Measurements from ENCODE around the gene TP73.

DNA sequence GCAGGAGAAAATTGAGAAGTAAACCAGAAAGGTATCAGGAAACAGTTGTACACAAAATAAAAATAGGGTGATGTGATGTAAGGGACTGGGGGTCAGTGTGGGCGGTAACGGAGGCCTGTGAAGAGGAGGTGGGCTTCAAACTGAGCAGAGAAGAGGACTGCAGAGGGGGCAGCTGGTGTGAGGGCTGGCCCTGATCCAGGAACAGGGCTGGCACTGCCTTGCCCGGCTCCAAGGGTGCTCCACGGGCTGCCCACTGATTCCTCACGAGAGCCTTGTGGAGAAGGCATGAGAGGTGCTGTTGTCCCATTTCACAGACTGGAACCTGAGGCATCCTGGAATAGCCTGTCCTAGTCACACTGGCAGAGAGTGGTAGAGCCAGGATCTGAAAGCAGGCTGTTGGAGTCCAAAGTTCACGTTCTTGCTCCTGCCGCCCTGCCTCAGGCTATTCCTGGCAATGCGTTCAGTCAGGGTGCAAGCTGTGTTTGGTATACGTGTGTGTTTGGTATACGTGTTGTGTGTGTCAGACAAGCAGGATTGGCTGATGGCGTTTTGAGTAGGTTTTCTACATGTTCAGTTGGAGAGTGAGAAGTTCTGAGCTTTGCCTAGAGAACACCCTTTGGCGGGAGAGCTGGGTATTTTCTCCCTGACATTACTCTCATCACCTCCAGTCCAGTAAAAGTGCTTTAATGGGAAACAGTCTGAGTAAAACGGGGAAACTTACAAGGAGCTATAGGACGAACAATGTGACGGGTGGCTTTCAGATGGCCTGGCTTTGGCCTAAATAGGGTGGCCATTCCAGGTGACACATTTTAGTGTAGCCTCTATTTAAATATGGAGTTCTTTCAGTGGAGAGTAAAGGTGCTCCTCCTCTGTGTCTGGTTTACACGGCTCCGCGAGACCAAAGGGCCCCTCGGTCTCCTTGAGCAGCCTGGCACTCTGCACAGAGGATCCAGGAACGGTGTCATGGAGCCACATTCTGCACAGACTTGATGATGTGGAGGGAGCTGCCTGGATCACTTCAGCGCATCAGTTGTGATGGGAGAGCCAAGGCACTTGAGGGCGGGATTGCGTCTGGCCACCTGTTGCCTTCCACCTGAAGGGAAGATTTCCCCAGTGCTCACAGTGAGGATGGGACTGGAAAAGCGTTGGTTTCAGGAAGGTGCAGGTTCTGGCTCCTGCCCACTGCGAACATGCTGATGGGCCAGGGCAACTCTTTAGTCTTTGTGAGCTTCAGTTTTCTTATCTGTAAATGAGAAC, 2.1 kb downstream of the RER1 start:
- PRO-cap = no peak
- CAGE, long polyA plus RNA = no peak

DNA sequence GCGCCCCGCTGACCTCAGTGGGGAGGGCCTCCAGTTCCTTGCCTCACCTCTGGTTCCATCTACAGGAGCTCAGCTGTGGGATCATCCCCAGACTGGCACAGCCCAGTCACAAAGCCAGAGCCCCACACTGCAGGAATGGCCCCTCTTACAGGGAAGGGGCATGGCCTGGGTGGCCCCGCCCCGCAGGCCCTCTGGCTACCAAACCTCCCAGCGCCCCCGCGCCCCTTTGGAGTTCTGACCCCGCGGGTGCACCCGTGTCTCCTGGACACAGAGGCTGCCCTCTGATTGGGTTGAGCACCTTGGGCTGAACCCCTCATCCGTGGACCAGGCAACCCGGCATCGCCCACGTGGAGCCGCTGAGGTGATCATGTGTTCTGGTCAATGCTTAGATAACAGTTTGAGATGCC, 1.4 kb upstream of the PEX10 start:
- PRO-cap = no peak
- CAGE, long polyA plus RNA = no peak

GRCh38 chr1:2467038-2467754, 8.9 kb upstream of the PLCH2 start:
- PRO-cap = no peak
- CAGE, long polyA plus RNA = no peak

DNA sequence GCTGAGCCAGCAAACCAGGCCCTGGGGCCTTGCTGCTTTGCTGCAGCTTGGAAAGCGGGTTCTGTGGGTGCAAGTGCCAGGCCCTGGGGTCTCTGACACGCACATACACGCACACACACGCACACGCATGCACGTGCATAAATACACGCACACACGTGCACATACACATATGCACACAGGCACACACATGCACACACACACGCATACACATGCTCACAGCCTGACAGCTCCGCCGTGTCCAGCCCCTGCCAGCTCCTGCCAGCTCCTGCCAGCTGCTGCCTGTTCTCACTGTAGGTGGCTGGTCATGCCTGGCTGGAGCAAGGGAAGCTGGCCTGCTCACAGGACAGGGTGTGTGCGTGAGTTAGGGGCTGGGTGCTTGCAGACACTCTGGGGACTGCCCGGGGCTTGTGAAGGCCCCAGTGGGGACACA, 4.8 kb downstream of the PLCH2 start:
- PRO-cap = no peak
- CAGE, long polyA plus RNA = no peak

GRCh38 chr1:2504987-2505601, 21.3 kb downstream of the PANK4 start:
- PRO-cap = no peak
- CAGE, long polyA plus RNA = no peak

GRCh38 chr1:2545943-2546296, 10.3 kb upstream of the TNFRSF14 start:
- PRO-cap = no peak
- CAGE, long polyA plus RNA = no peak

GRCh38 chr1:2592638-2593169, 6.1 kb downstream of the PRXL2B start:
- PRO-cap = no peak
- CAGE, long polyA plus RNA = no peak

- PRO-cap = no peak
- CAGE, long polyA plus RNA = no peak
These were observed 7.0 kb downstream of the PRDM16 start for GRCh38 chr1:3075885-3076560.

- PRO-cap = no peak
- CAGE, long polyA plus RNA = no peak
These were observed 27.8 kb downstream of the PRDM16 start for GRCh38 chr1:3096889-3097157.

GRCh38 chr1:3193787-3194248, 124.8 kb downstream of the PRDM16 start:
- PRO-cap = no peak
- CAGE, long polyA plus RNA = no peak

GRCh38 chr1:3276108-3276451, 178.4 kb upstream of the ARHGEF16 start:
- PRO-cap = no peak
- CAGE, long polyA plus RNA = no peak

GRCh38 chr1:3312828-3313524, 141.5 kb upstream of the ARHGEF16 start:
- PRO-cap = no peak
- CAGE, long polyA plus RNA = no peak

DNA sequence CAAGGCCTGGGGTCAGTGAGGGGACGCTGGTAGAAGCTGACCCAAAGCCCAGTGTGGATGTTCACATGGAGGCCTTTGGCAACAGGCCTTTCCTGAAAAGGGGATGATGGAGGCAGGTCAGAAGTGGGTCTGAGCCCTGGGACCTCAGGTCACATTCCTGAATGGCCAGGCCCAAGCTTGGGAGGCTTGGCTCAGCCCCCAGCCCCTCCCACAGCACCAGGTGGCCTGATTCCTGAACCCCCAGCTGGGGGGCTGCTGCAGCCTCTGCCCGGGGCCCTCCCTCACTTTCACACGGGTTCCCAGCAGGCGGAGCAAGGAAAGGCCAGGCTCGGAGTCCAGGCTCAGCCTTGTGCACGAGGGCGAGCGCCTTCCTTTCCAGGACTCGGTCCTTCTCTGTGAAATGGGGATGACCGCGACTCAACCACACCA, 708 bp upstream of the ARHGEF16 start:
- PRO-cap = no peak
- CAGE, long polyA plus RNA = no peak

- PRO-cap = no peak
- CAGE, long polyA plus RNA = no peak
These were observed 23.7 kb downstream of the ARHGEF16 start for GRCh38 chr1:3477947-3478719.

- PRO-cap = no peak
- CAGE, long polyA plus RNA = no peak
These were observed 25.8 kb downstream of the ARHGEF16 start for GRCh38 chr1:3480216-3480744.

GRCh38 chr1:3530208-3530791, 75.8 kb downstream of the ARHGEF16 start:
- PRO-cap = no peak
- CAGE, long polyA plus RNA = no peak

GRCh38 chr1:3631574-3632448, 7.0 kb downstream of the TPRG1L start:
- PRO-cap = no peak
- CAGE, long polyA plus RNA = no peak

DNA sequence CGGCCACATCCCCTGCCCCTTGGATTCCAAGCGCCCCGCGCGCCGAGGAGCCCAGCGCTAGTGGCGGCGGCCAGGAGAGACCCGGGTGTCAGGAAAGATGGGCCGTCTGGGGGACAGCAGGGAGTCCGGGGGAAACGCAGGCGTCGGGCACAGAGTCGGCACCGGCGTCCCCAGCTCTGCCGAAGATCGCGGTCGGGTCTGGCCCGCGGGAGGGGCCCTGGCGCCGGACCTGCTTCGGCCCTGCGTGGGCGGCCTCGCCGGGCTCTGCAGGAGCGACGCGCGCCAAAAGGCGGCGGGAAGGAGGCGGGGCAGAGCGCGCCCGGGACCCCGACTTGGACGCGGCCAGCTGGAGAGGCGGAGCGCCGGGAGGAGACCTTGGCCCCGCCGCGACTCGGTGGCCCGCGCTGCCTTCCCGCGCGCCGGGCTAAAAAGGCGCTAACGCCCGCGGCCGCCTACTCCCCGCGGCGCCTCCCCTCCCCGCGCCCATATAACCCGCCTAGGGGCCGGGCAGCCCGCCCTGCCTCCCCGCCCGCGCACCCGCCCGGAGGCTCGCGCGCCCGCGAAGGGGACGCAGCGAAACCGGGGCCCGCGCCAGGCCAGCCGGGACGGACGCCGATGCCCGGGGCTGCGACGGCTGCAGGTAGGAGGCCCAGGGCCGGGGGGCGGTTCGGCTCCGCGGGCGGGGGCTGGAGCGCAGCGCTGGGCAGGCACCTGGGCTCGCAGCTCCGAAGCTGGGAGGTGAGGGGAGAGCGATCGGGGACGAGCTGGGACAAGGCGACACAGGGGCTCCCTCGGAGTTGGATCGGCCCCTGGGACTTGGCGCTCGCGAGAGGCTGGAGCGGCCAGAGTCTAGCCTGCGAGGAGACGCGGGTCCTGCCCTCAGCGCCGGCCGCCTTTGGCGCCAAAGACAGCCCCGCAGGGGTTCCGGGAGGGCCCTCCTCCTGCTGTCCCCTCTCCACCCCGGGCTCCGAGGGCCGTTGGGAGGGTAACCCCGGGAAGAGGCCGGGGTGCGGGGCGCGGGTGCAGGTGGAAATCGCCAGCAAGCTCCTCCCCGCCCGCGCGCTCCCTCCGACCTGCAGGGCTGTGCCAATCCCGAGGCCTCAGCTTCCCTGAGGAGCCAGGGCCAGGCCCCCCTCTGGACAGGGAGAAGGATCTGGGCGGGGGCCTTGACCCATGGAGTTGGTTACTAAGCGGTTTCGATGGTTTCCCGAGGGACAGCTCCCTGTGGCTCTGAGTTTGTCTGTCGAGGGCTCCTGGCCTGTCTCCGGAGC, at the start of gene TP73:
Gene TP73 (plus strand): TSS at position 515 of the 1,271 bp plus-strand sequence.
- PRO-cap = no peak
- CAGE, long polyA plus RNA = no peak

DNA sequence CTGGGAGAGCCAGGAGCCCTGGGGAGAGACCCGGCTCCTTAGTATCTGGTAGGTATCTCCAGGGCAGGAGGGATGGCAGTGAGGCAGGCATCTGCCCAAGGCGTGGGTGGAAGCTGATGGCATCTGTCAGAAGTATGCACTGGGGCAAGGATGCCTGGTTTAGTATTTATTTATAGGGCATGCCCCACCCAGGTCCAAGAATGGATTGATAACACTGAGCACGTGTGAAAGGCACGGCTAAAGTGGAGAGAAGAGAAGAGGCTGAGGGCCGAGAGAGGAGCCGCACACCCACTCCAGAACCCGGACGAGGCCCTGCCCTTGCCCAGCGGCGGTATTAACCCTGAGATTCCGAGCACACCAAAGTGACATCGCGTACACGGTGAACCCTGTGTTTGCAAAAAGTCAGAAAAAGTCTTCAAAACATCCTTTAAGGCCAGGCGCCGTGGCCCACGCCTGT, 2.4 kb downstream of the TP73 start:
- PRO-cap = no peak
- CAGE, long polyA plus RNA = no peak

- PRO-cap = no peak
- CAGE, long polyA plus RNA = no peak
These were observed 16.4 kb downstream of the TP73 start for GRCh38 chr1:3668633-3669270.